H7 (cell line): ENCODE results near the genes PLXNA2, HSD11B1 and KCNH1.

- RAMPAGE, long total RNA: no peak
Observed at GRCh38 chr1:208234484-208235248, 9.5 kb downstream of the PLXNA2 start.

DNA sequence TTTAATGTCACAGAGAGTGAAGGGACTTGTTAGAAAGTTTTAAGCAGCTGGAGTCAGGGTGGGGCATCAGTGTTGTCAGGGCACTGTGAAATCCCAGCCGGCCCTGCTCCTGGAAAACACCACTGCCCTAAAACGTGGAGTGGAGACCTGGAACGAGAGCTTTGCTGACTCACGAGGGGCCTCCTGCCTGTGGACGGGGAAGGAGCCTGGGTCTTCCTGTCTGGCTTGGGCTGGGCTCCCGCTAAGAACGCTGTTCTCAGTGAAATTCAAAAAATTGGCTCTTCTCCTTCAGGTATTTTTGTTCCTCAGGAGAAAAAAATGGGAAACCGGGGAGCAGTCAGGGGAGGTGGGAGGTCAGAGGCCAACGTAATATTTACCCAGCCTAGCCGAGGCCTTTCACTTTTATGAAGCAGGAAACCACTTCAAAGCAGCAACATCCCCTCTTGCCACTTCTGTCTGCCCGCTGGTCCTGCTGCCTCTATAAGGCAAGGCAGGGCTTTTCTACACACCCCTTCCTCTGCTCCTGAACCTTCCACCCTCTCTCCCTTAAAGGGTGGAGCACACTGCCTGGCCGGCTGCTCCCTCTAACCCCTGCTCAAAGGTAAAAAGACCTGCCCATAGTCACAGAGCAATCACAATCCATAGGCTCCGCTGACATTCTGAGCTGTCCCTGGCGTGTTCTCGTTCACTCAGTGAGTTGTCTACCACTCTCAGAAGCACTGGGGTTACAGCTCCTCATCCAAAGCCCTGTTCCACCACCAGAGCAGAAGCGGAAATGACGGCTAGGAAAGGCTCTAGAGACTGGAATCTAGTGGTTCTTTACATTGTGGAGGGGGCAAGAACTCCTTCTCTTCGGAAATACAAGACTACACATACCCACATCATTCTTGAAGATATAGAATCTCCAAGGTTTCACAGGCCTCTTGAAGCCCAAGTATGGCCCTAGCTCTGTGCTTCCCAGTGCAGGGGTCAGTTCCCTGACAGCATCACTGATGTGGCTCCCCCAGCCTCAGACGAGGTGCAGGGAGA, 7.9 kb downstream of the PLXNA2 start:
- RAMPAGE, long total RNA: no peak

DNA sequence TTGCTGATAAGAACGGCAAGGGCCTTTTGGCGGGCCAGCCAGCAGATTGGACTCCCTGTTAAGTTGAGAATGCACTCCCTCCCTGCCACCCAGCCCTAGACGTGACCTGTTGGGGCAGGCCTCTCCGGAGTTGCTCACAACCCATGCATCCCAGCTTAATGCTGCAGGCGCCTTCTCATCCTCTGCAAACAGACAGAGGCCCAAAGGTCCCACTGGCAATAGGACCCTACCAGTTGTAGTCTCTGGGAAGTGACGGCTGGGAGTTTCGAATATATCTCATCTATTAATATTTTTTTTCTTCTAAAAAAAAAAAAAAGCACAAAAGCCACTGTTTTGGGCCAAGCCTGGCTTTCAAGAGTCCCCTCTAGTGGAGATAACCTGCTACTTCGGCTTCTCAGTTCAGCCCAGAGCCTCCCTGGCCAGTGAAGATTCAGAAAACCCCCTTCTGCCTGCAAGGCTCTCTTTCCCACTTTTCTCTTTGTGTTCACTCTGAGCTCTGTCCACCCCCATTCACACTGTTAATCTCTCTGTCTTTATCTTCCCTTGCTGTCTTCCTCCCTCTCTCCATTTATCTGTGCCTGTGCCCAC, 5.2 kb downstream of the PLXNA2 start:
- RAMPAGE, long total RNA: no peak

GRCh38 chr1:208243566-208244757, at the start of gene PLXNA2:
TSS of gene PLXNA2 (minus strand) at chr1:208244384.
- RAMPAGE, long total RNA: no peak

- RAMPAGE, long total RNA: no peak
Observed at GRCh38 chr1:209219620-209220694, 363.6 kb upstream of the CAMK1G start.

GRCh38 chr1:209231536-209232312, 351.8 kb upstream of the CAMK1G start:
- RAMPAGE, long total RNA: no peak

DNA sequence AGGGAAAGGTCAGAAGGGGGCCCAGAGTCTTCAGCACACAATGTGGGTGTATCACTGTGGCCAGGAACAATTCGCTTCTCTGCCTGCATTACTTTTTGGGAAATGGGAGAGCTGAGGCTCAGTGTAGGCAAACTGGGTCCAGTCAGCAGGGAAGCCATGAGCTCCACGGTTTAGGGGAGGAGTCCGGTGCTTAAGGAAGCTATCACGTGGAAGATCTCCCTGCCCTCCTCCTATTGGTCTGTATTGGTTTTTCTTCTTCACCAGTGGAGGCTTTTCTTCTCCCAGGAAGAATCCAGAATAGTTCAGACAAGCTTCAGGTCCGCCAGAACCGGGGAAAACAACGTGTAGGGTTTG, 156.3 kb upstream of the CAMK1G start:
- RAMPAGE, long total RNA: no peak

DNA sequence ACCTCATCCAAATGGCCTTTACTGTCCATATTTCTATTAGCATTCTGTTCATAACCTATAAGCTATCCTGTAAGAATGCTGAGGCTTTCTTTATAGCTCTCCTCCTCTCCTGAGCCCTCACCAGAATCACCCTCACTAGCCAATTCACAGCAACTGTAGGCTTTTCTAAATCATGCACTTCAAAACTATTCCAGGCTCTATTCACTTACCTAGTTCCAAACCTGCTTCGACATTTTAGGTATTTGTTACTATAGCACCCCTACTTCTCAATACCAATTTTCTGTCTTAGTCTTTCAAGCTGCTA, 112.3 kb upstream of the CAMK1G start:
- RAMPAGE, long total RNA: no peak

- RAMPAGE, long total RNA: no peak
Observed at GRCh38 chr1:209642293-209642649, 10.0 kb downstream of the LAMB3 start.

GRCh38 chr1:209650374-209650762, 1.9 kb downstream of the LAMB3 start:
- RAMPAGE, long total RNA: no peak

GRCh38 chr1:209704584-209705033, at the start of gene HSD11B1:
TSS of gene HSD11B1 (plus strand) at chr1:209704846.
- RAMPAGE, long total RNA: no peak

GRCh38 chr1:209732784-209733212, 23.1 kb upstream of the TRAF3IP3 start:
- RAMPAGE, long total RNA: no peak

- RAMPAGE, long total RNA: no peak
Observed at GRCh38 chr1:209787178-209788262, 3.2 kb upstream of the C1orf74 start.

GRCh38 chr1:209815950-209816299, 10.0 kb upstream of the IRF6 start:
- RAMPAGE, long total RNA: no peak

- RAMPAGE, long total RNA: no peak
Observed at GRCh38 chr1:209825458-209826554, 2.0 kb upstream of the UTP25 start.

- RAMPAGE, long total RNA: no peak
Observed at GRCh38 chr1:209888497-209888988, 49.5 kb upstream of the SYT14 start.

- RAMPAGE, long total RNA: no peak
Observed at GRCh38 chr1:210222267-210222736, 10.3 kb upstream of the SERTAD4 start.

DNA sequence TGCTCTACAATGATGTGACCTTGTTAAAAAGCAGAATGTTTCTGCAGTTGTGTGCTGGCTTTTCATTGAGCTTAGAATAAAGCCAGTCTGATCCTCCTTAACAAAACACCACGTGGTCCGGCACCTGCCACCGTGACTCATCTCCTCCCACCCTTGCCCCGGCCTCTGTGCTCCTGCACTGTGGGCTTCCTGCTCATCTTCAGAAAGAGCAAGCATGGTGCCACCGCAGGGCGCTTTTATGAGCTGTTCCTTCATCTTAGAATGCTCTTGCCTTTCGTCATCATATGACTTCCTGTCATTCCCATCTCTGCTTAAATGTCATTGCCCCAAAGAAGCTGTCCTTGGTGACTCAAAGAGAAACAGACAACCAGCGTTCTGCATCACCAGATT, 117.7 kb downstream of the HHAT start:
- RAMPAGE, long total RNA: no peak

DNA sequence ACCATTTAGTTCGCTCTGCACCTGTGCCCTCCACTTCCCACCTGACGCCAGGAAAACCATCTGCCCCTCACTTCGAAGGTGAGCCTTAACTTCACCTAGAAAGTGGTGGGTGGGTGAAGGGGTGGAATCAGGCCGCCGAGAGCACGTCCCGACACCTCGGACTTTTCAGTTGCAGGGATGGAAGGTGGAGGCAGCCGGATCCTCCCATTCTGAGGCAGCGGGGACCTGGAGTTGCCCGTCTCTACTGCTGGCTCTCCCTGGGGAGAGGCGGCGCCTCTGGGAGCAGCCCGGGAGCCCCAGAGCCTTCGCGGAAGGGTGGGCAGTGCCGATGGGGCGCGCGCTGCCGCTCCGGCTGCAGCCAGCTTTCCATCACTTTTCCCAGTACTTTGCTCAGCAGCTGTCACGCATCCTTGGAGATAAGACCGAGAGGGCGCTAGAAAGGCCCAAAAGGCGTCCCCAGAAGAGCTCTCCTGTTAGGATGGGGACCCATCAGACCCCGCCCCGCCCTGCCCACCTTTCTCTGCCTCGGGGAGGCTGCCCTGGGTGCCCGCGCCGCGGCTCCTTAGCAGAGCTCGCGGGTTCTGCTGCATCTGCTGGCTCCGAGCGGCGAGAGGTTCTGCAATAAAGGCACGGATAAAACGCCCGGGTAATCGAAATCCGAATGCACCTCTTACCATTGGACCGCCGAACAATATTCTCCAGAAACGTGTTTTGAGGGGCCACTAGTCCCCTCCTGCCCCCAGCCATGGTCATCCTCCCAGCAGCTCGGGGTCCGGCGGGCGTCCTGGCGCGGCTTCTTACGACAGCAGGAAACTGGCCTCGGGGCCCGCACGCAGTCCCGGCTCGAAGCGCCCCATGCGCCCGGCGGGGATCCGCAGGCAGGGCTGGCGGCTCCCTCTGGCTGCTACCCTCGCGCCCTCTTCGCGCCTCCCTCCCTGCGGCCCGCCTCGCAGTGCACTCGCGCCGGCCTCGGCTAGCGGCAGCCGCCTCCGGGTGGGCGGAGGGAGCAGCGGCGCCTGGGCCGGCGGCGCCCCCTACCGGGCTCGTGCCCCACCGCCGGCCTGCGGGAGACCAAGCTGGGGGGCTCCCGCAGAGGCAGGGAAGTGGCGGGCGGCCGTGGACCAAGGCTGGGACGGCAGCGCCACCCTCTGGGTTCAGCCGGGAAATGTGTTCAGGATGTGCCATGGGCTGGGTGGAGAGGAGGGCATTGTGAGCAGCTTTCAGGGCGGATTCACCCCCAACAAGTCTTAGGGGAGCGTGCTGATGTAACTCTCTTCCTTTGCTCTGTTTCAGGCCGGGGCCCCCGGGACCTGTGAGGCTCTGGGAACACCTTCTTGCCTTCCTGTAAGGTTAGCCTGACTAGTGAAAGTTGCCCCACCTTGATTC, at the start of gene KCNH1:
TSS of gene KCNH1 (minus strand) at position 956 of the 1,386 bp plus-strand sequence.
- RAMPAGE, long total RNA: no peak

DNA sequence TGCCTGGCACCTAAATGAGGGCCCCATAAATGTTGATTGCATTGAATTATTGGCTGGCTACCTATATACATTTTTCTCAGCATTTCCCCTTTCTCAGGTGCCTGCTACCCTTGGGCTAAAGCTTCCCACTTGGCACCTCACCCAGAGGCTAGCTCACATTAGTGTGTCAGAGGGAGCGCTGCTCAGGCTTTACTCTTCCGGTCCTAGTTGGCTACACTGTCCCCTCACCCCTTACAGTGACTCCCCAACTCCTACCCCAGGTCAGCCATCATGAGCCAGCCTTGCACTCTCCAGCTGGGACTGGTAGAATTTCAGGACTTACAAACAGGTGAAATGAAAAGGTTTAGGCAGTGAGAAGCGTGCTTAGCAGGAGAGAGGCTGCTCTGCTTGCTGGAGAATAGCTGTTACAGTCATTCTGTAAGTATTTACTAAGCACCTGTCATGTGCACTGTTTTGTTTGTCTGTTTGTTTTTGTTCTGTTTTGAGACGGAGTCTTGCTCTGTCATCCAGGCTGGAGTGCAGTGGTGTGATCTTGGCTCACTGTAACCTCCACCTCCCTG, 9.6 kb downstream of the TRAF5 start:
- RAMPAGE, long total RNA: no peak